Measurements from ENCODE around the gene KCNE1.

GRCh38 chr21:33233440-33233948 lies 3.8 kb downstream of the IFNAR2 start:
- PRO-cap: no peak
- RAMPAGE, long total RNA, 3 experiments: no peak in any of the 3 experiments

- PRO-cap: no peak
- RAMPAGE, long total RNA, 3 experiments: no peak in any of the 3 experiments
Observed at GRCh38 chr21:33244266-33245038, 14.7 kb downstream of the IFNAR2 start.

DNA sequence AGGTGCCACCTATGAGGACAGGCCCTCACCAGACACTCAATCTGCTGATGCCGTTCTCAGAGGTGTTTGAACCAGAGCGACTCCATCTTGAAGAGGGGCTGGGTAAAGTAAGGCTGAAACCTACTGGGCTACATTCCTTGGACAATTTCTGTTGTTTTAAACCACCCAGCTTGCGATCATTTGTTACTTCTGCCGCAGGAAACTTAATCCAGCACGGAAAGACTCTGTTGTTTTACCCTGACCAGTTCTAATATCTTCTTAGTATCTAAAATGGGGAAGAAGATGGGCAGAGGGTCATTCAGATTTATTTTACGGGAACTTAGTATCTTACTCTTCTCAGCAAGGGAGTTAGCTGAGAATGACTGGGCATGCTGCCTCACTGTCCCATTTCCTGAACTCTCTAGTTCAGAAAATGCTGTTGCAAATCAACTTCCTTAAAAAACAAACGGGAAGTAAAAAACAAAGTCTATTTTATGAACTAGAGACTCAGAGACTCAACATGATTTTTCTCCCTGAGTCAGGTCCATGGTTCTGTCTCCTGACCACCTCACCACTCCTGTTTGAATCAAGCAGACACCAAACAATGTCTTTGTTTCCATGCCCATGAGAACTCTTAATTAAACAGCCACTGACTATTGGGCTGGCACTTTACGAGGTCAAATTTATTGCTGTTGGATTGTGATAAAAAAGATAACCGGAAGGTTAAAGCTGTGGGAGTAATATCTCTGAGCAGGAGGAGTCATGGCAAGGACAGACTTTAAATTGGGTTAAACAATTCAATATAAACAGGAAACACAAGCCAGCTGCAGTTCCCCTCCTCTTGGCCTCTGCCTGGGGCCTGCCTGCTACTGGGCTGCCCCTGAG lies 23.8 kb upstream of the IFNAR1 start:
- PRO-cap: unidirectional peak, minus-strand start at position 402 of the sequence
- RAMPAGE, long total RNA, 3 experiments: no peak in any of the 3 experiments

DNA sequence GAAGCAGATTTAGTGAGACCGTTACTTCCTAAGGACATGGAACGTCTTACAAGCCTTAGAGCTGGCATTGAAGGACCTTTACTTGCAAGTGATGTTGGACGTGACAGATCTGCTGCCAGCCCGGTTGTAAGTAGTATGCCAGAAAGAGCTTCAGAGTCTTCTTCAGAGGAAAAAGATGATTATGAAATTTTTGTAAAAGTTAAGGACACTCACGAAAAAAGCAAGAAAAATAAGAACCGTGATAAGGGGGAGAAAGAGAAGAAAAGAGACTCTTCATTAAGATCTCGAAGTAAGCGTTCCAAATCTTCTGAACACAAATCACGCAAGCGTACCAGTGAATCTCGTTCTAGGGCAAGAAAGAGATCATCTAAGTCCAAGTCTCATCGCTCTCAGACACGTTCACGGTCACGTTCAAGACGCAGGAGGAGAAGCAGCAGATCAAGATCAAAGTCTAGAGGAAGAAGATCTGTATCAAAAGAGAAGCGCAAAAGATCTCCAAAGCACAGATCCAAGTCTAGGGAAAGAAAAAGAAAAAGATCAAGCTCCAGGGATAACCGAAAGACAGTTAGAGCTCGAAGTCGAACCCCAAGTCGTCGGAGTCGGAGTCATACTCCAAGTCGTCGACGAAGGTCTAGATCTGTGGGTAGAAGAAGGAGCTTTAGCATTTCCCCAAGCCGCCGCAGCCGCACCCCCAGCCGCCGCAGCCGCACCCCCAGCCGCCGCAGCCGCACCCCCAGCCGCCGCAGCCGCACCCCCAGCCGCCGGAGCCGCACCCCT lies 11.8 kb downstream of the SON start:
- PRO-cap: no peak
- RAMPAGE, long total RNA, 3 experiments: no peak in any of the 3 experiments

DNA sequence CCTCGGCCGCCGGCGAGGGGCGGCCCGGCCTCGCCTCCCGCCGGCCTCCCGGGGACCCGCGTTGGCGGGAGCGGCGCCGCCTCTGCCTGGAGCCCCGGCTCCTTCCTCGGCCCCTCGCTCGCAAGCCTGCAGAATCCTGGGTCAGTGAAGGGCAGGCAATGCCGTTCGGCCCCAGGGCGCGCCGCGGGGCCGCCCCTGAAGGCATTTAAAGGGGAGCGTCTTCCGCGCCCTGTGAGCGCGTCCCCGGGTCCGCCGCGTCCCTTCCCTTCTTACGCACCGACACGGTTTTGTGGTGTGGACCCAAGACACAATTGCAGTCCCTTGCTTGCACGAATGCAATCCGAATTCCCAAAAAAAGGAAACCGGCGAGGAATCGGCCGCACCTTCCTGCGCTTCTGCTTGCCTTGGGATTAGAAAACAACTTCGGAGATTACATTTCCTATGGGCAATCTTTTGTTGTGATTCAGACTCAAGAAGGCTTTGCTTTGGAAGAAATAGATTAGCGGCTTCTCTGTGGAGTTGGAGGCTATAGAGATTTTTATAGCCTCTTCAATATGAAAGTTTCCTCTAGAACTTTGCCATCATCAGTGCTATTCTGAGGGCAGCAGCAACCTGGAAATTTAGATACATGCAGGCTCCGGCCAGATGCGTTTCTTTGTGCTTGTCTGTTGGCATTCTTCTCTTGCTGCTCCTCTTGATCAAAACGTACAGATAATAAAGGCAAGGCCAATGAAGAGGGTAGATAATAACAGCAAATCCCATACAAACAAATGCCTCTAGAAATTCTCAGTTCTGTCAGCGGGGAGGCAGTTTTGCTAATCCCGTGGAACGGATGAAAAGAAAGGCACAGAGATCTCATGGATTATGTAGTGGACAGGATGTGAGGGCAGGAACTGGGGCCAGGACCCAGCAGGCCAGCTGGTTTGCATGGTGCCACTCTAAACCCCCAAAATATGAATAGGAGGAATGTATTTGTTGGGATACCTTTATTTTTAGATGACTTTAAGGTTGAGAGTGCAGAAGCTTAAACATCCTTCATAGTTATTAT lies 1.1 kb downstream of the ITSN1 start:
- PRO-cap: bidirectional peak, plus-strand start at position 616 of the sequence, minus-strand start at position 412 of the sequence
- RAMPAGE, long total RNA, 3 experiments: no peak in any of the 3 experiments

- PRO-cap: no peak
- RAMPAGE, long total RNA, 3 experiments: no peak in any of the 3 experiments
Observed at GRCh38 chr21:33655083-33656243, 13.2 kb downstream of the ITSN1 start.

- PRO-cap: no peak
- RAMPAGE, long total RNA, 3 experiments: no peak in any of the 3 experiments
Observed at GRCh38 chr21:33774562-33775225, 132.4 kb downstream of the ITSN1 start.

DNA sequence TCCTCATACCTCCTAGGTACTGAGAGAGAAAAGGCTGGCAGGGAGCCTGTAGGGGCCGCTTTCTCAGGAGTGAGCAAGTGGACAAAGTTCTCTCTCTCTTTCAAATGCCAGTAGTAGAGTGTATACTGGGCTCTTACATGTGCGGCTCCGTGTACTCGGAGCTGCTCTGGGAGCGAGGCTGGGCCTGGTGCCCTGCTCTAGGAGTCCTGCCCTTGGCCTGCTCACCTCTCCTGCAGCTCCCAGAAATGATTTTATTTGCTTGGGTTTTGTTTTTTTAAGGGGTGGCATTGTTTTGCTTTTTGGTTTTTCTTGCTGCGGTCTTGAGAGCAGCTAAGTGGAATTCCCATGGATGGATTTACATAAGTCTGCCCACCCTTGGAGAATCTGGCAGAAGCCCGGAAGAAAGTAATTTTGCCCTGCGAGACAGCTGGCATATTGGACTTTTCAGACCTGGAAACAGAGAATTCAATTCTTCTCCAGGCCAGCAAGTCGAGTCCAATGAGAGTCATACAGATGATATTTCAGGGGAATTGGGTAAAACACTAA lies 91.0 kb downstream of the ATP5PO start:
- PRO-cap: no peak
- RAMPAGE, long total RNA, 3 experiments: no peak in any of the 3 experiments

DNA sequence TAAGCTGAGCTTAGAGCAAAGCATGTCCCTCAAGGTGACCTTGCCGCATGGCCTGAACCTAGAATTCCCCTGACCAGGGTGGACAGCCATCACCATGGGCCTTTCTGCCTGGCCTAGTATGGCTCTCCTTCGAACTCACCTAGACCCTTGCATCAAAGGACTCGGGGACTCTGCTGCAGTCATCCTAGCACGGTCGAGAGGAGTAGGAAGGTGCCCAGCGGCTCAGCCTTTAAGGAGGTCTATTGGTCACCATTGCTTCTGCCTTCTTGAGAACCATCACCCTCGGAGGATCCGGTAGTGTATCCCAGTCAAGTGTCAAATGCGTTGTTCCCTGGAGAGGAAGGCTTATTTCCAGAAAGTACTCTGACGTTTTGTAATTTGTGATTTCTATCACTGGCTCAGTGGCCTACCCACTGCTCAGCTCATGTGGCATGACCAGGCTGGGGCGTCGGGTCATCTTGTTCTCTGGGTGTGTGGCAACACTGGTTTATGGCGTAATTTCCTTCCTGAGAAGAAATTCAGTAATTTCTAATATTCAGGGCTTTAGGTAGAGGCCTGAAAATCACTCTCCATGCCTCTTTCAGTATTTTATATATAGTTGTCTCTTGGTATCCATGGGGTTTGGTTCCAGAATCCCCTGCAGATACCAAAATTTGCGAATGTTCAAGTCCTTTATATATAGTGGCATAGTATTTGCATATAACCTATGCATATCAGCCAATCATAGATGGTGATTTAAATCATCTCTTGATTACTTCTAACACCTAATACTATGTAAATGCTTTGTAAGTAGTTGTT lies at the start of gene KCNE1:
Gene KCNE1, minus strand, starts transcription at position 323 of the 798 bp plus-strand sequence.
- PRO-cap: bidirectional peak, plus-strand start at position 521 of the sequence, minus-strand start at position 323 of the sequence
- RAMPAGE, long total RNA, 3 experiments: start-site peak on the minus strand in 2 of 3 experiments, centred at positions 307 to 325 of the sequence, 25 to 26 reads per replicate

GRCh38 chr21:34620318-34620625 lies 5.4 kb upstream of the RCAN1 start:
- PRO-cap: no peak
- RAMPAGE, long total RNA, 3 experiments: no peak in any of the 3 experiments

GRCh38 chr21:34690345-34690911 lies 21.6 kb downstream of the CLIC6 start:
- PRO-cap: no peak
- RAMPAGE, long total RNA, 3 experiments: no peak in any of the 3 experiments

GRCh38 chr21:34734585-34735319 lies 66.0 kb downstream of the CLIC6 start:
- PRO-cap: no peak
- RAMPAGE, long total RNA, 3 experiments: no peak in any of the 3 experiments

- PRO-cap: no peak
- RAMPAGE, long total RNA, 3 experiments: no peak in any of the 3 experiments
Observed at GRCh38 chr21:34790101-34790892, 121.5 kb downstream of the CLIC6 start.

DNA sequence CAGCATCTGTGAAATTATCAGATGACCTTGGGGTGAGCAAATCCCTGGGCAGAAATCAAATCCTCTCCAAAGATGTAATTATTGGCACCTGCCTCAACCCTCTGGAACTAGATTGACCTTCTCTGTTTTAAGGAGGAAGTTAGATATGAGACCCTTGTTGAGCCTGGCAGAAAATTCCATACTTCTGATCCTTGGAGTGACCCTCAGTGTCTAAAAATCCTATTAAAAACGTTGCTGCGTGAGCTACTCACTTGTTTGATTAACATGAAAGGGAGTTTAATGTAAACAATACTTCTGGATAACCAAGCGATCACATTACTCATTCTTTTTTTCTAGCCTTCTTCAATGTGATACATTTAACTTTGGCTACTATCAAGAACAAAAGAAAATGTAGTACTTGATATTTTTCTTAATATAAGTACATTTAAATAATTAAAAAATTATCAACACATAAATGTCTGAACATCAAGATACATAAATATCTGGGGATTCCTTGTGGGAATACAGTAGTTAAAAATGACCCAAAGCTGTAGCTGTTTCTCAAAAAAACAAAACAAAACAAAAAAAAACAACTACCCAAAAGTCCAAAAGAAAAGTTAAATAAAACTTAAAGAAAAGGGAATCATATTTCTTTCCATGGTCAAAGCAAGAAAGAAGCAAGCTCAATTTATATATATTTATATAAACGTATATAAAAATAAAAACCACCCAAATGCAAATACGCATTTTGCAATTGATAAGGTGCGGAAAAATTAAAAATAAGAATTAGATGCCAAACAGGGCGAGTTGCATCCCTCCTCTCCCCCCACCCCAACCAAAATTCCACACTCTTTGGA lies 122.3 kb downstream of the CLIC6 start:
- PRO-cap: no peak
- RAMPAGE, long total RNA, 3 experiments: no peak in any of the 3 experiments

GRCh38 chr21:34813442-34813977 lies 144.7 kb downstream of the CLIC6 start:
- PRO-cap: unidirectional peak, minus-strand start at chr21:34813689
- RAMPAGE, long total RNA, 3 experiments: no peak in any of the 3 experiments

DNA sequence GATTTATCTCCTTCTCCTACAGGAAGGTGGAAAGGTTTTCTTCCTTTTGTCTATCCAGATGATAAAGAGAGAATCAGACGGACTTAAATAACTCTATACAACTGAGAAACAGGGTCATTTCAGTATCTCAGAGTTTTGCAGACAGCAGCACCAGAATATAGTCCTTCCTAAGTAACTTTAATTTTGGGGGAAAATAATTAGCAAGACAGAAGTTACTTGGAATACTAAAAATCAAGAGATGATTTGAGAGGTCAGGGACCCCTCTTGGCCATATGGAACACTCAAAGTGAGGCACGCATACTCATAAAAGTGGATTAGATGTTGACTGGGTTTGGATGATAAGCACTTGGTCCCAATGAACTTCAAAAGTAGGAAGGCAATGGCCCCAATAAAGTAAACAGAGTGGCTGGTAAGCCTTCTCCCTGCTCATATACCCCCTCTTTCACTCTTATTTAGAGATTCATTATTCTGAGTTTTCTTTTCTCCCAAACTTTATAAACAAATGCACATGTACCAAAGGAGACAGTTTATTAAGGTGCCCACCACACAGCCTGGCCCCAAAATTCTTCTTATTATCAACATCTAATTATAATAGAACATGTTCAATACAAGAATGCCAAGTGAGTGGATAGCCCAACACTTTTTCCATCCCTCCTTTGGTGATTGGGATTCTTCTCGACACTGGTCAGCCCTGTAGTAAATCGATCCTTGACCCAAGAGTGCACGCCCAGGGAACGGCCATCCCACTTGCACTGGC lies 161.3 kb downstream of the CLIC6 start:
- PRO-cap: no peak
- RAMPAGE, long total RNA, 3 experiments: no peak in any of the 3 experiments

- PRO-cap: no peak
- RAMPAGE, long total RNA, 3 experiments: no peak in any of the 3 experiments
Observed at GRCh38 chr21:34843478-34844146, 174.8 kb downstream of the CLIC6 start.

- PRO-cap: no peak
- RAMPAGE, long total RNA, 3 experiments: no peak in any of the 3 experiments
Observed at GRCh38 chr21:34863757-34864620, 185.1 kb downstream of the RUNX1 start.

GRCh38 chr21:35190475-35190901 lies 141.4 kb upstream of the RUNX1 start:
- PRO-cap: no peak
- RAMPAGE, long total RNA, 3 experiments: no peak in any of the 3 experiments

- PRO-cap: no peak
- RAMPAGE, long total RNA, 3 experiments: no peak in any of the 3 experiments
Observed at GRCh38 chr21:35203237-35203738, 154.2 kb upstream of the RUNX1 start.